ENCODE measurements around a stretch of chr14.

DNA sequence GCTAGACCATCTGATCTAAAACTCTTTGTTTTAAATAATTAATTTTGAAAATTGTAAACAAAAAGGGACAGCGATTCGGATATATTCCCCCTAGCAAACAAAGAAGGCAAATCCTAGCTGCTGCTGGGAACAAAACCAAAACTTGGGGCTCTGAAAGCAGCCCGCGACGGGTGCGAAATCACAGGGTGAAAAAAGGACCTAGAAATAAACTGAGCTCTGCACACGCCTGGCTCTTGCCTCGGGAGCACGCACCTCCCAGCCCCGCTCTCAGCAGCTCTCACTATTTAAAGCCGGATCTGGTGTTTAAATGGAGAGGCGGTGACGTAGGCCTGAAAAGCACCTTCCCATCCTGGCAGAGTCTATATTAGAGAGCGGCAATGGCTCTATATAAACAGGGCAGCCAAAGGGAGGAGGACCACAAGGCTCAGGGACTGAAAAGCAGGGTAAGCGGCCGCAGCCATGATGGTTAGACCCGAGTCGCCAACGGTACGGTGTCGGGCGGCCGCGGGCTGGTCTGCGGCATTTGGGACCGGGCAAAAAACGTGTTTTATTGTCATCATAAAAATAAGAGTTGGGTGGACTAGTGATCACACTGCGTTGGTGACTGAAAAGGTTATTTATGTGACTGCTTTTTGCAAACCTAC, 1.6 kb downstream of the GTF2A1 start:
- RAMPAGE, long total RNA: no peak
- RRBS: no CpG with 5 or more reads among the region's 28 CpGs

GRCh38 chr14:81393278-81393864, 6.8 kb downstream of the STON2 start:
- RAMPAGE, long total RNA: no peak
- RRBS: no CpG with 5 or more reads among the region's 7 CpGs

- RAMPAGE, long total RNA: no peak
- RRBS: no CpG with 5 or more reads among the region's 2 CpGs
Measured at GRCh38 chr14:81473958-81474460, 59.6 kb downstream of the SEL1L start.

GRCh38 chr14:82693002-82693333, 1159.3 kb upstream of the SEL1L start:
- RAMPAGE, long total RNA: no peak
- RRBS: no CpG with 5 or more reads among the region's 11 CpGs

DNA sequence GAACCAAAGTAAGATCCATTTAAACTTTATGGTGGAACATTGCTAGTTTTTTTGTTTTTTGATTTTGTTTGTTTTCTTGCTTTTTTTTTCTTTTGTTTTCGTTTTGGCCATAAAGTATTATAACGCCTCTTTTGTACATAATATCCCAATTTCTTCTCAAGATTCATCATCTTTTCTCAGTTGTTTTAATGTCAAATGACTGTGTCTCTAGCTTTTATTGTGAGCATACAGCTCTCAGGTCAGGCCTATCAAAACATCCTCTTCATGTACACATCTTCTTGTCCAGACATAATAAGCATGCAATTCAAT, 1484.4 kb upstream of the SEL1L start:
- RAMPAGE, long total RNA: no peak
- RRBS: no CpG with 5 or more reads among the region's 2 CpGs

- RAMPAGE, long total RNA: no peak
- RRBS: no CpG with 5 or more reads among the region's 3 CpGs
Measured at GRCh38 chr14:83988301-83988634, 1541.7 kb upstream of the FLRT2 start.

- RAMPAGE, long total RNA: no peak
- RRBS: no CpG with 5 or more reads among the region's 10 CpGs
Measured at GRCh38 chr14:85415224-85415743, 114.7 kb upstream of the FLRT2 start.

GRCh38 chr14:85538544-85539106, 8.7 kb downstream of the FLRT2 start:
- RAMPAGE, long total RNA: no peak
- RRBS: no CpG with 5 or more reads among the region's 4 CpGs

- RAMPAGE, long total RNA: no peak
- RRBS: no CpG with 5 or more reads among the region's 5 CpGs
Measured at GRCh38 chr14:85607513-85608180, 77.7 kb downstream of the FLRT2 start.

GRCh38 chr14:87164159-87164736, 828.7 kb downstream of the GALC start:
- RAMPAGE, long total RNA: no peak
- RRBS: no CpG with 5 or more reads among the region's 9 CpGs

GRCh38 chr14:88270737-88271198, 52.3 kb downstream of the KCNK10 start:
- RAMPAGE, long total RNA: no peak
- RRBS: no CpG with 5 or more reads among the region's 7 CpGs

GRCh38 chr14:88384634-88385044, 818 bp upstream of the SPATA7 start:
- RAMPAGE, long total RNA: no peak
- RRBS: no CpG with 5 or more reads among the region's 3 CpGs

- RAMPAGE, long total RNA: no peak
- RRBS: no CpG with 5 or more reads among the region's 9 CpGs
Measured at GRCh38 chr14:88825511-88825948, 1.1 kb downstream of the TTC8 start.

DNA sequence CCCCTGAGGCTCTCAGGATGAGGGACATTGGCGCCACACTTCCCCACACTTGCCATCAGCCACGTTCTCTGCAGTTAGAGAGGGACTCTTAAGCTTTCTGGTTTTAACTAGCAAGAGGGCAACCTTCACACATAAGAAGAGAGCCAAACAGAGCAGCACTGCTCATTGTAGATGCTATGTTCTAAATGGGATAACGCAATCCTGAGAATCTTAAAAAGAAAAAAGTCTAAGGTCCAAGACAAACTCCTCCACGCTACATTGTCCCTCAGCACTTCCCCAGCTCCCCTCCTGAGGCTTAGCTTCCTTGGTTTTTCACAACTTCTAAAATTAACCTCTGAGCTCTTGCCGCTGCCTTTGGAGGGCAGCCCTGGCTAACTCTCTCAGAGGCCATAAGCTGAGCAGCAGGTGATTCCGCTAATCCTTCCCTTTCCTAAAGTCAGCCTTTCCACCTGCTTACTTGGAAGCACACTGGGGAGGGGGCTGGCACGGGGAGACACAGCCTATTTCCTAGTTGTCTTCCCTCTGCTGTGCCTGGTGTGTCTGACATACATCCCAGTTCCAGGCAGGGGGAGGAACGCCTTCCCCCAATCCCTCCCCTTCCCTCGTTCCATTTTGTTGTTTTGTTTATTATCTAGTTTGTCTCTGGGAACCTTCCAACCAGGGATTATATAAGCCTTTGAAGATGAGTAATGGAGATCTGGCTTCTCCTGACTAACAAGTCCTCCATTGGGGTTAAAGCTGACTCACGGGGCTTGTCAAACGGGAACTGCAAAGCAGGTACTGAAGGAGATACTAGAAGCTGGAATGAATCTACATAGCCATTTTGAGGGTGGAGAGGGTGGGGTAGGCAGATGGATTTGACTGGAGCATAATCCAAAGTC, 231.1 kb downstream of the FOXN3 start:
- RAMPAGE, long total RNA: no peak
- RRBS: no CpG with 5 or more reads among the region's 11 CpGs

GRCh38 chr14:89186593-89186911, 230.5 kb downstream of the FOXN3 start:
- RAMPAGE, long total RNA: no peak
- RRBS: no CpG with 5 or more reads among the region's 6 CpGs

DNA sequence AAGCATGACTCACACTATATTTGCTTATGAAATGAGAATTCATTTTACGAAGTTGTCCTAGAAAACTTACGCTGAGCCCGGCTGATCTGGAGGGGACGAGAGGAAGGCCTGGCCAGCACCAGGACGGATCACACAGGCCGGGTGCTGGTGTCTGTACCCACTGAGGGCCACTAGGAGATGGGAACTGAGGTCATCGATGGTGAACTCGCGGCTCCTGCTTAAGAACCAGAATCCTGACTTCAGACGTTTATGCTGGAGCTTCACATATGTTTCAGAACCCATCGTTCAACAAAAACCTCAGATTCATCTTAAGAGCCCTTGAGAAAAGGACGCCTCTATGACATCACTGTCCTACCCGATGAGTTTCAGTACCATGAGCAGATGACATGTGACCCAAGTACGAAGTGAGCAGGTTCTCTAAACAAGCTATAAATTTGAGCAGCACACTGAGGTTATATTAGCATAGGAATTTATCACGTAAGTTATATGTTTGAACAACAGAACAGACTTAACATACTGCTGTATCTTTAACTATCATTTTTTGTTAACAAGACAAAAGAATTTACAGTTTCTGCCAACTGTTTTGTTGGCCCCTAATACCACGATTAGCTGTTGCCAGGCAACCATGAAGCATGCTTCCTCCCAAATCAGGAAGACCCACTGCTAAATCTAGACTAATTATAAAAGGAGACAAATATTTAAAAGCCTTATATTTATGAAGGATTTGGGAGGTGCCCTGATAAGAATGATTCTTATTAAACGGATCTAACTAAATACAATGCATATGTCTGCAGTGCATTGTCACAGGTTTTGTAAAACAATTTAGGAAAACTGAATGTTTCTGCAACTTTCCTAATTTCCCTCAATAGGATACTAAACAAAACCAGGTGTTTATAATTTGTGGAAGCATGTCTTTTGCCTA, 111.8 kb downstream of the FOXN3 start:
- RAMPAGE, long total RNA: no peak
- RRBS: 96% methylated on average over 4 of the region's 17 CpGs

DNA sequence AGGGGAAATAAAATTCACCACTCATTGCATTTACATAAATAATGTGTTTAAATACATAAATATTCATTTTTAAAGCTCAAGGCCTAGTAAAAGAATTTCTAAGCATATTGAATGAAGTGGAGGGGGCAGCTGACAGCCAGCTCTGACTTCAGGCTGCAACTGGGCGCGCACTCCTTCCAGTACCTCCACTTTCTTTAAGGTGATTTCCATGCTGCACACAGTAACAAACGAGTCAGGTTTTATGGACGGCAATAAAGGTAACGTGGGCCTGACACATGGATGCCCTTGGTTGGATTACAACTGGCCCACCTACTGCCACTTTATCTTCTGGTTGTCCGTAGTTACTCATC, 50.5 kb downstream of the FOXN3 start:
- RAMPAGE, long total RNA: no peak
- RRBS: no CpG with 5 or more reads among the region's 6 CpGs

DNA sequence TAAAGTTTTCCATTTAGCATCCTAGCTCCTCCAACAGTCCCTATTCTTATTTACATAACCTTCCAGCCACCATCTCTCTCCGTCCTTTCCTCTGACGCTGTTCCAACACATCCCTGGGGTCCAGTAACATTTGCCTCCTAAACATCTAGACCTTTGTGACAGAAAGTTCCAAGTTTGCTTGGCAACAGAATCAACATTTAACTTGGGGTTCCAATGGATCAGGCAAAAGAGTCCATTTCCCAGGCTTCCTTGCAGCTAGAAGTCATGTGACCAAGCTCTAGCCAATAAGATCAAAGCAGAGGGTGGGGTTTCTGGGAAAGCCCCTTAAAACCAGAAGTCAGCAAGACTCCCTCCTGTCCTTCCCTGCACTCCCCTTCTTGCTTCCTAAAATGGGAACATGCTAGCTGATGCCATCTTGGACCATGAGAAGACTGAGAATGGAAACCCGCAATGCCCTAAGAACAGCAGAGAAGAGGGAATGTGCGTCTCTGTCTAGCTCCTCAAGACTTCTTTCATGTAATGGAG, 14.7 kb downstream of the FOXN3 start:
- RAMPAGE, long total RNA: no peak
- RRBS: no CpG with 5 or more reads among the region's 4 CpGs

DNA sequence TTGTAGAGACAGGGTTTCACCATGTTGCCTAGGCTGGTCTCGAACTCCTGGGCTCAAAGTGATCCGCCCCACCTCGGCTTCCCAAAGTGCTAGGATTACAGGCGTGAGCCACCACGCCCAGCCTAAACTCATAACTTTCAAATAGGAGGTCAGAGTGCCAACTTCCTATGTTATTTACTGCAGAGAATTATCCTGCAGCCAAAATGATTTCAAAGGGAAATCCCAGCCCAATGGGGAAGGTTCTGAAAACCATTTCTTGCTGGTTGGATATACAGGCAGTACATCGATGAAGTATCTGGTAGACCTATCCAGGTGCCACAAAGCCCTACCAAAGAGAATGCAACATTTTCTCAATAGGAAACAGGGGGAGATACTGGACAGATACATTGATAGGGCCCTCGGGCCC, 13.7 kb downstream of the FOXN3 start:
- RAMPAGE, long total RNA: no peak
- RRBS: no CpG with 5 or more reads among the region's 7 CpGs

- RAMPAGE, long total RNA: no peak
- RRBS: 1% methylated on average over 35 of the region's 71 CpGs
Measured at GRCh38 chr14:89416022-89416829, 807 bp downstream of the FOXN3 start.

Data from epithelial cell of proximal tubule (primary cell).